Stomach (tissue), 7 donors: ENCODE results near the genes HECTD4, IQCD and TPCN1.

- PRO-cap = no peak
- RAMPAGE, long total RNA, 5 experiments = start-site peak on the plus strand in 2 of 5 experiments, at chr12:111450591-111450823 at its widest, 5 to 19 reads per replicate
- RRBS = 79% methylated on average over 3 of the region's 7 CpGs
These were observed 45.1 kb downstream of the SH2B3 start for GRCh38 chr12:111450483-111451514.

- PRO-cap = no peak
- RAMPAGE, long total RNA, 5 experiments = no peak in any of the 5 experiments
These were observed 89.3 kb downstream of the ATXN2 start for GRCh38 chr12:111509749-111510182.

GRCh38 chr12:111715280-111715620 is 29.4 kb downstream of the ACAD10 start:
- PRO-cap = no peak
- RAMPAGE, long total RNA, 5 experiments = no peak in any of the 5 experiments
- RRBS = no CpG with 5 or more reads among the region's 3 CpGs

GRCh38 chr12:111840637-111841782 is 1.0 kb upstream of the MAPKAPK5 start:
- PRO-cap = no peak
- RAMPAGE, long total RNA, 5 experiments = no peak in any of the 5 experiments
- RRBS = no CpG with 5 or more reads among the region's 26 CpGs

DNA sequence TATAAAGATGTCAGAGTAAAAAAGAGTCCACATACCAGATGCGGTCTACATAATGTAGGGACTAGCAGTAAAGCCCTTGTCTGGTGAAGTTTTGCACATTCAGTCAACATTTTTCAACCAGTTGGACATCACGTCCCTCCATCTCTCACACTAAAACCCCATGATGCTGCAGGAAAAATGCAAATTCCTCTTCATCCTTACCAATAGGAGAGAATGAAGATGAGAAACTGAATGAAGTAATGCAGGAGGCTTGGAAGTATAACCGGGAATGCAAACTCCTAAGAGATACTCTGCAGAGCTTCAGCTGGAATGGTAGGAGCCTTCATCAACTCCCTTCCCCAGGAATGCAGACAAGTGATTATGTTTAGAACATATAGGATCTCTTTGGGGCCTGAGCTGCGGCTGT is 47.8 kb downstream of the MAPKAPK5 start:
- PRO-cap = no peak
- RAMPAGE, long total RNA, 5 experiments = no peak in any of the 5 experiments
- RRBS = no CpG with 5 or more reads among the region's 4 CpGs

- PRO-cap = no peak
- RAMPAGE, long total RNA, 5 experiments = no peak in any of the 5 experiments
- RRBS = no CpG with 5 or more reads among the region's 5 CpGs
These were observed 32.8 kb downstream of the ERP29 start for GRCh38 chr12:112045813-112046633.

- PRO-cap = no peak
- RAMPAGE, long total RNA, 5 experiments = no peak in any of the 5 experiments
- RRBS = no CpG with 5 or more reads among the region's 1 CpG
These were observed 11.8 kb downstream of the TRAFD1 start for GRCh38 chr12:112137180-112137472.

GRCh38 chr12:112249891-112250548 is 124.7 kb downstream of the TRAFD1 start:
- PRO-cap = no peak
- RAMPAGE, long total RNA, 5 experiments = start-site peak on the minus strand in 2 of 5 experiments, at chr12:112249978-112250454 at its widest, 8 to 18 reads per replicate
- RRBS = no CpG with 5 or more reads among the region's 5 CpGs

DNA sequence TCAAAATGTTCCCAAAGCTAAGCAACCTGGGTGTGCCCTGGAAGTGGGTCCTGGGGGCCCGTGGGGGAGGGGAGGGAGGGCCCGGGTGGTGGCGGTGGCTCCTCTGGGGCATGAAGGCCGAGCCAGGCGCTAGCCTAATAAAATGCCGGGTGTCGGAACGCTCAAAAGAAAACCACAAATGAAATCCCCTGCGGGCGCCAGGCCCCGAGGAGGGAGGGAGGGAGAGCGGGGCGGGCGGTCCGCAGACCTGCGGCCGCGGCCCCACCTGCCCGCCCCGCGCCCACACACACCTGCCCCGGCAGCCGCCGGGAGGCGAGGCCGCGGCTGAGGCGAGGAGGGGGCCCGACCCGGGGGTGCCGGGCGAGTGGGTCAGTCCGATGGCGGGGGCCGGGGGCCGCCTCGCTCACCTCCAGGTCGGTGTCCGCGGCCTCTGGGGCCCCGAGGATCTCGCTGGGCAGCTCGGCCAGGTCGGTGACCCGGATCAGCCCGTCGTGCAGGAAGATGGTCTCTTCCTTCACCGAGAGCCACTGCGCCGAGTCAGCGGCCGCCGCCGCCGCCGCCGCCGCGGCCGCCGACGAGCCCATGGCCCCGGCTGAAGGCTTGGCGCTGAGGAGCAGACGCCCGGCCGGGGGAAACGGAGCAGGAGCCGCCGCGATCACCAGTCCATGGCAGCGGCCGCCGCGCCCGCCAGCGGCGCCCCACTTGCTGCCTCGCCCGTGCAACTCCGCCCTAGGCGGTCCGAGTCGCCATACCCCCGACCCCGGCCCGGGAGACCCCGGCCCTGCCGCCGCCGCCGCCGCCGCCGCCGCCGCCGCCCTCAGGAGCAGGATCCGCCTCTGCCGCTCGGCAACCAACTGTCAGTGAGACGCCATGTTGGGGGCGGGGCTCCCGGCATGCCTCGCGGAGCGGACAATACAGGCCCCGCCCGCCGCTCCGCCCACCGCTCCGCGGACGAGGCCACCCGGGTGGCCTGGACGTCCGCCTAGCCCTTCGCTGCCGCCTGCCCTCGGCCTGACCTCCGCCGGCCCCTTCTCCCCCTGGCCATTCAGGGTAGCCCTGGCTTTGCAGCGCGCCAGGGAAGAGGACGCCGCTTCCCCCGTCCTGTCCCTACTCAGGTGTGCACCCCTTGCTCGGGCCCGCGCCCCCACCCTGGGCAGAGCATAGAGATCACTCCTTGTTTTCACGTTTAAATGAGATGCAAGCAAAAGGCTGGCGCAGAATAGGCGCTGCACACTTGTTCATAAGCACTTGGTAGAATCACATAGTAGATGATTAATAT is at the start of gene HECTD4:
HECTD4 (minus strand) TSS at position 887 of the 1,279 bp plus-strand sequence.
- PRO-cap = bidirectional peak, plus-strand start at position 291 of the sequence, minus-strand start at position 109 of the sequence; bidirectional peak, plus-strand start at position 954 of the sequence, minus-strand start at position 862 of the sequence
- RAMPAGE, long total RNA, 5 experiments = no peak in any of the 5 experiments
- RRBS = under 1% methylated on average over 52 of the region's 134 CpGs

GRCh38 chr12:112422370-112422958 is 3.7 kb downstream of the PTPN11 start:
- PRO-cap = no peak
- RAMPAGE, long total RNA, 5 experiments = no peak in any of the 5 experiments
- RRBS = no CpG with 5 or more reads among the region's 8 CpGs

DNA sequence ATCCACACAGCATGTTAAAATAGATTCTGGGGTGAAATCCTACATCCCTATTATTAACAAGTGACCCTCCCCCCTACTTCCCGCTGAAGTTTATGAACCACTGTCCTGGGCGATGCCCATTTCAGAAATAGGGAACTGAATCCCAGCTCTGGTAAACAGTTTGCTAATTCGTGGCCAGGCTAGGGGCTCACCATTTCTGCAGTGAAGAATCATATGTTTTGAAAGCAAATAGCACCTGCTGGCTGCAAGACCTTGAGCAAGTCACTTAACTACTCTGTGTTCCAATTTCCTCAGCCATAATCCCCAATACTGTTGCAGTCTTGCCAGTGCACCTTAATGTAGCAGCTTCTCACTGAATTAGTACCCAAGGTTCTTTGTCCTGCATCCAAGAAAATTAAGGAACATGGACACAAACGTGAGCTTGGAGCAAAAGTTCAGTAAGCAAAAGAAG is 642 bp downstream of the OAS1 start:
- PRO-cap = no peak
- RAMPAGE, long total RNA, 5 experiments = no peak in any of the 5 experiments
- RRBS = no CpG with 5 or more reads among the region's 4 CpGs

- PRO-cap = no peak
- RAMPAGE, long total RNA, 5 experiments = start-site peak on the plus strand in 2 of 5 experiments, at chr12:112972369-112972769 at its widest, 6 to 24 reads per replicate
- RRBS = no CpG with 5 or more reads among the region's 7 CpGs
These were observed 6.0 kb upstream of the OAS2 start for GRCh38 chr12:112972207-112972838.

GRCh38 chr12:113050886-113051329 is 5.6 kb upstream of the DTX1 start:
- PRO-cap = no peak
- RAMPAGE, long total RNA, 5 experiments = no peak in any of the 5 experiments
- RRBS = no CpG with 5 or more reads among the region's 11 CpGs

DNA sequence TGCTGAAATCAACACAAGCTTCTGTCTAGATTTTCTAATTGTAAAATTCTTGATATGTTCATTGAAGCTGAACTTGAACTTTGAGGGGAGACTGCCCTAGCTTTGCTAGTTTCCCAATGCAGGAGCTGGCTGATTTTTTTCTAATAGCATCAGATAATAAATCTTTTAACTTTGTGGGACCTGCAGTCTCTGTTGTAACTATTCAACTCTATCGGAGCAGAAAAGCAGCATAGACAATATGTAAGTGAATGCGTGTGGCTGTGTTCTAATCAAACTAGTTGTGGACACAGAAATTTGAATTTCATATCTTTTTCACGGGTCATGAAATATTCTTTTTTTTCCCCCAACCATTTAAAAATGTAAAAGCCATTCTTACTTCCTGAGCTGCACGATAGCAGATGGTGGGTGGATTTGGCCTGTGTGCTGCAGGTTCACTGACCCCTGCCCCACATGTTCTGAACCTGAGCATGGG is 5.6 kb downstream of the DTX1 start:
- PRO-cap = no peak
- RAMPAGE, long total RNA, 5 experiments = no peak in any of the 5 experiments
- RRBS = no CpG with 5 or more reads among the region's 4 CpGs

GRCh38 chr12:113163842-113164394 is 14.4 kb downstream of the CFAP73 start:
- PRO-cap = no peak
- RAMPAGE, long total RNA, 5 experiments = start-site peak on the minus strand in 2 of 5 experiments, at chr12:113164070-113164396 at its widest, 15 to 55 reads per replicate
- RRBS = no CpG with 5 or more reads among the region's 16 CpGs

GRCh38 chr12:113220566-113221208 is at the start of gene IQCD:
IQCD (minus strand) TSS chr12:113221094.
- PRO-cap = unidirectional peak, minus-strand start at chr12:113221003
- RAMPAGE, long total RNA, 5 experiments = start-site peak on the minus strand in 3 of 5 experiments, at chr12:113221035-113221131 at its widest, 11 to 31 reads per replicate
- RRBS = no CpG with 5 or more reads among the region's 23 CpGs

DNA sequence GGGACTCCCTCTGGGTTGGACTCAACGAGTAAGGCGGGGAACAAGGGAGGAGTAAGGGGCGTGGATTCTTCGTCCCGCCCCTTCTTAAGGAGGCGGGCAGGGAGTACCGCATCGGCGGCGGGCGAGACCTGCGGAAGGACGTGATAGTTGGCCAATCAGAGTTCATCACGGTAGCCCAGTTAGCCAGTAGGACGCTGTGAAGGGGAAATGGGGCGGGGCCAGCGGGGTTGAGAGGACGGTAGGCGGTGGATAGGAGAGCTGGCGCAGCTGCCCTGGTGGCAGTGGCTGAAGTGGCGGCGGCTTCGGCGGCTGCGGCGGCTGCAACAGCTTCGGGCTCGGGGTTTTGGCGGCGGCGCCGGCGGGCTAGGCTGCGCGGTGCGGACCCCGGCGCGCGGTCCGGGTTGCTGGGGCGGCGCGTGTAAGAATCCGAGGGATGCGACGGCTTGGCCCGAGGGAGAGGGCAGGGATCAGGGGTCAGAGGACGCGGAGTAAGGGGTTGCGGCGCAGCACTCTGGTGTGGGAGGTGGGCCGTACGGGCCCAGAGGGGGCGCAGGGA is at the start of gene TPCN1:
TPCN1 (plus strand) TSS at position 256 of the 556 bp plus-strand sequence.
- PRO-cap = unidirectional peak, plus-strand start at position 281 of the sequence
- RAMPAGE, long total RNA, 5 experiments = start-site peak on the plus strand in 1 of 5 experiments, centred at position 330 of the sequence, 11 reads per replicate
- RRBS = no CpG with 5 or more reads among the region's 55 CpGs

DNA sequence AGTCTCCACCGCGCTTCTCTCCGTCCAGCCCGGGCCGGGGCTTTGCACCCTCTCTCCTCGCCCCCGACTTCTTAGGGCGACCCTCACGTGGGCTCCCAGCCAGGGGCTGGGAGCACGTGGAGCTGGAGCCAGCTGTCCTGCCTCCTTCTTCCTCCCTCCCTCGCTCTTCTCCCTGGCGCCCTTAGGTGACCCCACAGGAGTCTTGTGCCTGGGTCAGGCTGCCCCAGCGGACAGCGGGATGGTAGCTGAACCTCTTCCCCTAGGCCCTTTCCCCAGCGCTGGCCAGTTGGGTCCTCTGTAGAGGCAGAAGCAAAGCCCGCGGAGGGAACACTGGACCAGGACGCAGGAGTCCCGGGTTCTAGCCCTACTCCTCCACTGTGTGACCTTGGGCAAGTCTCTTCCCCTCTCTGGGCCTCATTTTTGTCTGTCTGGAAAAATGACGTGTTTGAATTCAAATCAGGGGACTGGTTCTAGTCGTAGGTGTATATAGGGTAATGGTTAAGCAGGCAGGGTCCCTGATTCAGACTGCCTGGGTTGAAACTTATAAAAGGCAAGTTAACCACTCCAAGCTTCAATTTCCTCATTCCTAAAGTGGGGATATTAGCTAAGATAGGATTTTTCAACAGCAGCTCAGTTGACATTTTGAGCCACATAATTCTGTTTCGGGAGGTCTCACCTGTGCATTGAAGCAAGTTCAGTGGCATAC is 654 bp downstream of the TPCN1 start:
- PRO-cap = no peak
- RAMPAGE, long total RNA, 5 experiments = no peak in any of the 5 experiments
- RRBS = no CpG with 5 or more reads among the region's 22 CpGs

DNA sequence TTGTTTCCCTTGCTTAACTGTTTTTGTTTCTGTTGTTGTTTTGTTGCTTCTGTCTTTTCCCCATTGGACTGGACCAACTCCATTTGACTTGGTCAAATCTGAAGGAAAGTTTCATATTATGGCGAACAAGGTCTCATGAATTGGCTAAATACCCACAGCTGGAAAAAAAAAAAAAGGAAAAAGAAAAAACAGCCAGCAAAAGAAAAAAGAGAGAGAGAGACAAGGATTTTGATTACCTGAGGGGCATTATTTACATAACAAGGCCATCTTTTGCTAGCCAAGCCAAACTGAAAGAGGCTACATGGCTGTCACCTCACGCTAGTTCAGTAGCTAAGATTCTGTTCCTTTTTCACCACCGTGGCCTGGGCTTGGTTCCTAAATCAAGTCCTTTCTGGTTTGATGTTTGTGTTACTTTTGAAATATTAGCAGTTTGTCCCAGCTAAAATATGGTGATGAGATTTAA is 1.9 kb upstream of the SDS start:
- PRO-cap = no peak
- RAMPAGE, long total RNA, 5 experiments = no peak in any of the 5 experiments
- RRBS = no CpG with 5 or more reads among the region's 3 CpGs

- PRO-cap = unidirectional peak, minus-strand start at chr12:113617243
- RAMPAGE, long total RNA, 5 experiments = no peak in any of the 5 experiments
These were observed 145.4 kb upstream of the LHX5 start for GRCh38 chr12:113617017-113617503.